Placental epithelial cell (primary cell): ENCODE data around the genes FUNDC1 and DUSP21.

DNA sequence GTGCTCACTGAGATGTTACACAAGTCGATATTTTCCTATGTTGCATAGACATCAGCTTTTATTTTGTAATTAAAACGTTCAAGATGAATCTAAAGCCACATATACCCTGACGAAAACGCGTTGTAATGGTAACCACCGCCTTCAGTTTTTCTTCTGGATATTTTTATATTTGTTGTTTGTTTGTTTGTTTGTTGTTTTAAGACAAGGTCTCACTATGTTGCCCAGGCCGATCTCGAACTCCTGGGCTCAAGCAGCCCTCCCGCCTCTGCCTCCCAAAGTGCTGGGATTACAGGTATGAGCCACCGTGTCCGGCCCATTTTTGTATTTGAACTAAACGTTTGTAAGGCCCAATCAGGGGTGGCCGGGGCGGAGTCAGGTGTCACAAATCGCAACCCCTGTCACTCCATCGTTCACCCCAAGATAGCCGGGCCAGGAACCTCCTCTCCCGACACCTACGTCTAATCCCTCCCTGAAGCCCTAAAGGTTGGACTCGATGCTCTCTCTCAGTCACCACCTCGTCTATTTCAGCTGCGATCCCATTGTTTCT is 642 bp upstream of the EFHC2 start:
- CAGE, long polyA plus RNA: no peak

DNA sequence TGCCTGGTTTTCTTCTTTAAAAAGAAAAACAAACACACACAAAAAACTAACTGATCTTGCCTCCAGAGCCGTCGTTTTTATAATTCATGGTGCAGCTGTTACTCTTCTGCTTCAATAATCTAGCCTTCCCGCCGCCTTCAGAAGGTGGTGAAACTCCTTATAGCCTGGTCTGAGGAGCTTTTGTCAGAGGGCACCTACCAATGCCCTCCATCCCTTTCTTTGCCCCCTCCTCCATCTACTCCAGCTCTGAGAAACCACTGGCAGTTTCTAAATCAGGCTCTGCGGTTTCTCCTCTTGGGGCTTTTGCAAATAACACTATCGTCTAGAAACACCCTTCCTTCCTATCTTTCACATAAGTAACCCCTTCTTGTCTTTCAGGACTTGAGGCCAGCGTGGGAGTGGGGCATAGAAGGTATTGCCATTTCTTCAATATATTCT is 1.1 kb upstream of the EFHC2 start:
- CAGE, long polyA plus RNA: no peak

- CAGE, long polyA plus RNA: no peak
Measured at GRCh38 chrX:44450620-44450992, 92.1 kb downstream of the FUNDC1 start.

- CAGE, long polyA plus RNA: no peak
Measured at GRCh38 chrX:44542481-44543444, at the start of gene FUNDC1. Gene FUNDC1 (minus strand): TSS chrX:44542859.

- CAGE, long polyA plus RNA: no peak
Measured at GRCh38 chrX:44843794-44844133, at the start of gene DUSP21. Gene DUSP21 (plus strand): TSS chrX:44844021.

GRCh38 chrX:44953805-44954108 is 80.8 kb downstream of the KDM6A start:
- CAGE, long polyA plus RNA: no peak

DNA sequence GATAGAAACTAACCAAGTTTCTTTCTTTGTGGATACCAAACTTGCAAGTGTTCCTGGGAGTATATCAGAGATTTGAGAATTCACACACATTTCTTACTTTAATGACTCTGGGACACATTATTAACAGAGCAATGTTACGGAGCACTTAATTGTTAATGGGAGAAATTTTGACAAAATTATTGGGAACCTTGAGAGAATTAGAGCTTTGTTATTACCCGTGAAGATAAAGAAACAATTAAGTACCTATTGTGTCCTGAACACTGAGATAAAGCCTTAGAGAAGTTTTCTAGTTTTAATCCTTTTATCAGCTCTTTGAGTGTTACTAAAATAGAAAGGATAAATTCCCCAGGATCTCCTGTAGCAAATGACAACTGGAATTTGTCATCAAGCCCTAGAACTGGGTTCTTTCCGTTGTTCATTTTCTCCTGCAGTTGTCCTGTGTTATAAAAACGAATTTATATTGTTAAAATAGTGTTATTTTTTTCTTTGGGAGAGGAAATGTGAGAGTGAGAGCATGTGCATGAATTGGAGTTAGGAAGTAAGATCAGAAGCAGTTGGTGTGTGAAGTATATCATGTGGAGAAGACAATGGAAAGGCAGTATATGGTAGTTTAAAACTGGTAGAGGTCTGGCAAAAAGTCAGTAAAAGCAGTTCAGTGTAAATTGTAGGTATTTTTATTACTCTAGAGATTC is 87.3 kb downstream of the KDM6A start:
- CAGE, long polyA plus RNA: no peak

DNA sequence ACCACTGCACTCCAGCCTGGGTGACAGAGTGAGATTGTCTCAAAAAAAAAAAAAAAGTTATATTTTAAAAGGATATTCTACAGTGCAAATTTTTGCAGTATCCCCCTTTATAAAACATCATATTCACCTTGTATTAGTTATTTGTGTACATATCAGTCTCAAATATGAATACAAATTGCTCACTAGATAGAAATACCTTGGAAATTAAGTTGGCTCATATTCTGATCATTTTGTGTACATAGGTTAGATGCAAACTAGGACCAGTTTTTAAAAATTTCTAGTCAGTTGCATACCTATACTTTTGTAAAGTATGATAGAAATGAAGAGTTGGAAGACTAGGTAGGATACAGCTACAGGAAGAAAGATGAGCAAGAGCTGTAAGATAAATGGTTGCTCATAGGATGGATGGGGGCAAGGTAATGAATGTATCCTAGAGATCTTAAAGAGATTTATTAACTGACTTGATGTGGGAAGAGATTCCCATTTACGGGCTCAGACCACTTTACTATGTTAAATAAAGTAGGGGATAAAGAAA is 156.6 kb downstream of the KDM6A start:
- CAGE, long polyA plus RNA: no peak

DNA sequence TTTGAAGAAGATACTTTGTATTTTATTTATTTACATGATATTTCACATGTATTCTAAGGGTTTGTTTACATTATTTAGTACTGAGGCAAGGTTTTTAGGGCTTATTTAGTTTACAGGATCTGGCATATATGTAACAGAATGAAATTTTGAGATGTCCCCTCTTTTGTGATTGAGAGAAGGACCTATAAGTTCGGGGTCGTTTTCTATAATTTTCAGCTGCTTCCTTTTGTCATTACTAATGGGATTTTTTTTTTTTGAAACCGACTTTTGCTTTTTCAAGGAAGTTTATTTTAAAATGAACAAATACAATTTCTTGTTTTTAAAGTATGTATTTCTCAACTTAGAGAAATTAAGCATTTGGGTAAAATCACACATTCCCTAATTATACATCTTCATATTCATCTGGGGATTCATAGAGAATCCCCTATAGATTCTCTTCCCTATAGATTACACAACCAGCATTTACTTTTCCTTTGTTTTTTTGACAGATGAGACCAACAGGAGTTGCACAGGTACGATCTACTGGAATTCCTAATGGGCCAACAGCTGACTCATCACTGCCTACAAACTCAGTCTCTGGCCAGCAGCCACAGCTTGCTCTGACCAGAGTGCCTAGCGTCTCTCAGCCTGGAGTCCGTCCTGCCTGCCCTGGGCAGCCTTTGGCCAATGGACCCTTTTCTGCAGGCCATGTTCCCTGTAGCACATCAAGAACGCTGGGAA is 137.6 kb downstream of the DIPK2B start:
- CAGE, long polyA plus RNA: no peak

DNA sequence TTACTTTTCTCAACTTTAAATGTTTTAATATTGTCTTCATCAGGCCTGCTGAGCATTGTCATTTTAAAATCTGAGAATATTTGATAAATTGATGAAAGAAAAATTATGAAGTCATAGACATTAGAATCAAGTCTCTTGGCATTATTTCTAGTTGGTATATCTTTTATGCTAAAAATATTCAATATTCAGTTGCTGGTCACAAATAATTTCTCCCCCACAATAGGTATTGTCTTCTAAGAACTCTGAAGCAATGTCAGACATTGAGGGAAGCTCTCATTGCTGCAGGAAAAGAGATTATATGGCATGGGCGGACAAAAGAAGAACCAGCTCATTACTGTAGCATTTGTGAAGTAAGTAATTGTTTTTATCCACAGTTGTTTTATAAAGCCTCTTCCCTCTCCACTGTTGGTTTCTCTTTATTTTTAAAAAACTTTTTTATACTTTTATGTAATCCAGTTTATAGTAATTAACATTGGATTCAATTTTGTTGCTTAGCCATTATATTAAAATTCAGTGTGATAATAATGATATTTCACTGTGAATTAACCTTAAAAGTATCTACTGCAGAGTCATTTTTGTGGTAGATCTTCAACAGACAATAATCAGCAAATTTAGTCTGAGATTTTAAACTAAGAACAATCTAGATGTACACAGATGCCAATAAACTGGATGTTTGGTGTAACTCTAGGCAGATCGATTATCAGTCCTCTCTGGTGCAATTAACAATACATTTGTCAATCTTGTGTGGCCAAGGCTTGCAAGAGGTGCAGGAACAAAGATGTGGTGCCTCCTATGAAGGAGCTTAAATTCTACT is 93.3 kb downstream of the DIPK2B start:
- CAGE, long polyA plus RNA: no peak

- CAGE, long polyA plus RNA: no peak
Measured at GRCh38 chrX:45434099-45434799, 233.6 kb upstream of the DIPK2B start.

DNA sequence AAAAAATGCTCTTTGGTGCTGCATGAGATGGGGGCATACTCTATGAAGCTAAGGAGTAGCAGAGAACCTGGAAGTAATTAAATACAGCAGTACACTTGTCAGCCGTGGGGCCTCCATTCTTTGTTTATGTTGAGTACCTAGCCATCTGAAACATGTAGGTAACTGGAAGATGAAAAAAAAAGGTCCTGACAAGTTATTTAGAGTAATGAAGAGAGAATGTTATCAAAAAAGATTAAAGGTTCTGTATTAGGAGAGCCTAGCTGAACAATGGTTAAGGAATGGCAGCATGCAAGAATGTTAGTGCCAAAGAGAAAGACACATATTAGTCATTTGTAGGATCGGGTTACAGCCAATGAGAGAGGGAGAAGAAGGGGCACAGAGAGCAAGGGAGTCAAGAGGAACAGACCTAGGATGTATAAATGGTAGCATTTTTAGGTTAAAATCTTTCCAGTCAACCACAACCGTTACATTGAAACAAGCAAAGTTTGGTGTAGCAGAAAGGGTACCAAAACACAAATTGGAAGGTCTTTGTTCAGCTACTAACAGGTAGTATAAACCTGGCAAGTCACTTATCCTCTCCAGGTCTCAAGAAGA is 316.7 kb upstream of the DIPK2B start:
- CAGE, long polyA plus RNA: no peak

DNA sequence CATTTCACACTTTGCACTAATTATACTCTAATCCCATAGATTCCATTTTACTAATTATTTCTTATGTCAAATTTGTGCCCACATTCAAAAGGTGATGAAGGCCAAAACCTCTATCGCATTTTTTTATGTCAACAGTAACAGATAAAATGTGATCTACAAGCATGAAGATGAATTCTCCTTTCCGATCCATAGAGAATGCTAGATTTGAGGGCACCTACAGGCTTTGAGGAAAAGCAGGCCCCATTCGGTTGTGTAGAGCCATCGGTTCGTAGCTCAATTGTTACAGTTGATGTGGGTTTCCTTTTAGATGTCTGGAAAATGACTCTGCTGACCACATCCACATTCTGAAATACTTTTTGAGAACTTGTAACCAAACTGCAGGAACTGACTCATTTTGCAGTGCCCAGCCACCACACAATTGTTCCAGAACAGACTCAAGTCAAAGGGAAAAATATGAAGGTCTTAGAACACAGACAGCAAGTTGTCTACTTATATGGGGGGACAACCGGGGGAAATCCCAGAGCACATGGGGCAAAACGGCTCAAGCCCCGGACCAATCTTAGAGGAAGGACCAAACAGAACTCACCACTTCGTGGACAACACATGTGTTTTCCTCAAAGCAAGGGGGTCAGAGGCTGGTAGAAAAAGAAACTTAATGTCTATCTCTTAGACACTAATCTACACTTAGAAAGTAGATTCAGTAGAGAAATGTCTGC is 557.6 kb upstream of the DIPK2B start:
- CAGE, long polyA plus RNA: no peak

DNA sequence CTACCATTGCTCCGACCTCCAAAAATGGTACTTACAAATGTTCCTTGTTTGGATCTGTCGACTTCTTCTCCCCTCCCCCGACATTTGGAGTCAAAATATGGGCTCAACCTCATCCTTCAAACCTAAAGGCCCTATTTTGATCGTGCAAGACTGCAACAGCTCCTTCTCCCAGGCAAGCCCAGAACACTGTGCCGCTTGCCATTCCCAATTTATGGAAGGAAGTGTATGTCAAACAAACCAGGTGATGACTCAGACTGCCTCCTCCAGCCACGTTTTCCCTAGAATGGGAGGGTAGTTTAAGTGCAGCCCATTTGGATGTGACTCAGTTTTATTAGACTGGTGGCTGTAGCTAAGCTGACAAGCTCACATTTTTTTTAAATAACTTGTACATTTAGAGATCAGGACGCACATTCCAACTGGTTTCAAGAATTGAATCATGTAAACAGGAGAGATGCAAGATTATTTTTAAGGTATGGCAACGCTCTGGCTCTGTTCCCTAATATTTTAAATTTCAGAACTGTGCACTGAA is 570.5 kb upstream of the DIPK2B start:
- CAGE, long polyA plus RNA: no peak

DNA sequence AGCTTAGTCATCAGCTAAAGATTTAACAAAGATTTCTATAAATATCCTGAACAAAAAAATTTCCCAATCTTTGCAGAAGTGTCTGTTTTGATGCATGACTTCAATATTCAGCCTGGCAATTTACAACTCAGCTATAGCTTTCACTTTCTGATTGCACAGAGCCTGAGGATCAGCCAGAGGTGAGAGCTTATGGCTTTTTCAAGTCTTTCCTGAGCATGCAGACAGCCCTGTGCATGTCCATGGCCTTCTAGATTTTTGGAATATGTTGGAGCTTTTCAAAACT is 322.0 kb upstream of the KRBOX4 start:
- CAGE, long polyA plus RNA: no peak

DNA sequence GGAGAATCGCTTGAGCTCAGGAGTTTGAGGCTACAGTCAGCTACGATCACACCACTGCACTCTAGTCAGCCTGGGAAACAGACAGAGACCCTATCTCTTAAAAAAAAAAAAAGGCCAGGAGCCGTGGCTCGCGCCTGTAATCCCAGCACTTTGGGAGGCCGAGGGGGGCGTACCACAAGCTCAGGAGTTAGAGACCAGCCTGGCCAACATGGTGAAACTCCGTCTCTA is 76.1 kb upstream of the KRBOX4 start:
- CAGE, long polyA plus RNA: no peak

DNA sequence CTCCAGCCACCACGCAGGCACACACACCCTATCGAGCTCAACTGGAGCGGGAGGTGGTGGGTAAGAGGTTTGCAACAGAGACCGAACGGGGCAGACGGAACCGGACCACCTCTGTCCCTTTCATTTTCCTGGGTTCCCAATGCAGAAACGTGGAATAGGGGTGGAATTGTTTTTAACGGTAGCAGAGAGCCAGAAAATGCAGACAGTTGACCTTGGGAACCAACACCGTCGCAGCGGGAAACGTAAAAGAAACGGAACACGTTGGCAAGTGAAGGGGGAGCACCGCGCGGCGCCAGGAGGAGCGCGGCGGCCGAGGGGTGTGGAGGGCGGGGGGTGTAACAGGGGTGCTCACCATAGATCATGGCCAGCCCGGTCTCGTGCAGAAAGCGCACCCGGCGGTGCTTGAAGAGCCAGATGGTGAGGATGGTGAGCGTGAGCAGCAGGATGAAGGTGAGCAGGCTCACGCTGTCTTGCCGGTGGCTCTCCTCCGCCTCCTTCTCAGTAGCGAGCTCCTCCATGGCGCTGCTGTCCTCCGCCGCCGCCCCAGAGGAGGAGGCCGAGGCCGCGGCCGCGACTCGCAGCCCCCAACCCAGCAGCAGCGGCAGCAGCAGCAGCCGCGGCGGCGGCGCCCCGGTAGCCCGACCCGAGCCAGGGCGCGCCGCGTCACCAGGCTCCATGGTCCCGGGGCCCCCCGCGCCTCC is 415 bp downstream of the SLC9A7 start:
- CAGE, long polyA plus RNA: no peak

GRCh38 chrX:46881507-46882334 is 30.5 kb upstream of the JADE3 start:
- CAGE, long polyA plus RNA: no peak

DNA sequence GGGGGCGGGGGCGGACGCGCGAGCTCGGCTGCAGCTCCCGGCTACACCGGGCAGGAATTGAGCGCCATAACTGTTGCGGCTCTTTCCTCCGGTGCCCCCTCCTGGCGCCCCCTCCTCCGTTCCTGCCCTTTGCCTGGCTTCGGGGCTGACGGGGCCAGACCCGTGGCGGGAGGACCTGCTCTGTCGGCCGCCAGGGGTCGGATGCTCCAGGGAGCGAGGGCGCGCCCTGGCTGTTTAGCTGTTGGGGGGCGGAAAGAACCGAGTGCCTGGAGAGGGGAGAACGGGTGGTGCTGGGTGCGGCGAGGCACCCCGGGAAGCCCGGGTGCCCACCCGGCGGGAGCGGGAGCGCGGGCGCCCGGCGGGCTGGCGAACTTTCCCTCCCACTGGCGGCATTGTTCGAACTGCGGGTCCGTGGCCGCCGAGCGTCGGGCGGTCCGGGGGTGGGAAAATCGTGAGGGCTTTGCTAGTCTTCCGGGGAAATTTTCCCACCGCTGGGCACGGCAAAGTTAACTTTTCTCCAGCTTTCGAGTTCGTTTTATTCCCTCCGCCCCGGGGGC is 845 bp downstream of the JADE3 start:
- CAGE, long polyA plus RNA: no peak

GRCh38 chrX:46914079-46914534 is 1.9 kb downstream of the JADE3 start:
- CAGE, long polyA plus RNA: no peak